ENCODE data around the gene EFHD2.

DNA sequence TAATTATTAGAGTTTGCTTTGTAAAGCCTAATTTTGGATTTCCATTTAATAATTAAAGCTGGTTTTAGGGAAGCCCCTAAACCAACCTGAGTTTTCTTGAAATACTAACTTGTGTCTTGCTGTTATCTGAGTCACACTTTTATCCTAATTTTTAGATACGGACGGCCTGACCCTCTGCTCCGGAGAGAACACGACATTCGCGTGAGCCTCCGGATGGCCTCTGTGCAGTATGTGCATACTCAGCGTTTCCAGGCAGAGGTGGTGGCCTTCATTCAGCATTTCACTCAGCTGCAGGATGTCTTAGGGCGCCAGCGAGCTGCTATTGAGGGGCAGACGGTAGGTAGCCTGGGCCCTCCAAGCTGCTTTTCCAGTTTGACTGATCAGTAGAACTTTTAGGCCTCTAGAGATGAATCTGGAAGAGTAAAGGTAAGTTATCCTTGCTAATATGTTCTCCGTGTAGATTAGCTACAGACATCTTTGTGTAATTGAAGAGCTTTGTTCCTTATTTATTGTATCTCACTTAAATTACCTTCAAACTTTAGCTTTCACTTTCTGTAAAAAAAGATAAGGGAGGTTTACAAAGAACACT is 63.6 kb downstream of the VPS13D start:
- RRBS = no CpG with 5 or more reads among the region's 12 CpGs

- RRBS = no CpG with 5 or more reads among the region's 5 CpGs
Measured at GRCh38 chr1:12345314-12345852, 115.6 kb downstream of the VPS13D start.

GRCh38 chr1:12512155-12512500 is 105.9 kb downstream of the DHRS3 start:
- RRBS = no CpG with 5 or more reads among the region's 7 CpGs

GRCh38 chr1:12555530-12555836 is 62.5 kb downstream of the DHRS3 start:
- RRBS = no CpG with 5 or more reads among the region's 9 CpGs

DNA sequence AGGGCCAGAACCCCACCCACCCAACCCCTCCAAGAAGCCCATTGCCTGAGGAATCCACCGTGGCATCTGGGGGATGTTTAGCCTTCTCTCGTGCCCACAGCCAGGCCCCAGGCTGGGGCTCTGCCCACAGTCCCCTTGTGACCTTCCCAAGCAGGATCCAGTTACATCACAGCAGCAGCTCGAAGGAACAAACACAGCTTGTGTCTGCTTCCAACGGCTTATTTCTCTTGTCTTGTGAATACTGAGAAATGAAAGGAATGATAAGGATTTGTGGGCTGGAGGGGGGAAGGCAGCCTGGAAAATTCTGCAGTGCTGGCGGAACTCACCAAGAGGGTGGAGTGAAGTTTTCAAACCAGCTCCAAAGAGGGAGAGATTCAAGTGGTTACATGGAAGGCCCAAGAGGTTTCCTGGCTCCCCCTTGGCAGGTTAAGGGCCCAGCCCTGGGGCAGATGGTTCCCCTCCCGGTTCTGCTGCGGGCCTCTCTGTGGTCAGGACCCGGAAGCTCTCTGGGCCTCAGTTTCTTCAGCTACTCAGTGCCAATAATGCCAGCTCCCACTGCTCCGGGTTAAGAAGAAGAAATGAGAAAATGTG is 61.5 kb downstream of the DHRS3 start:
- RRBS = 91% methylated on average over 2 of the region's 9 CpGs

DNA sequence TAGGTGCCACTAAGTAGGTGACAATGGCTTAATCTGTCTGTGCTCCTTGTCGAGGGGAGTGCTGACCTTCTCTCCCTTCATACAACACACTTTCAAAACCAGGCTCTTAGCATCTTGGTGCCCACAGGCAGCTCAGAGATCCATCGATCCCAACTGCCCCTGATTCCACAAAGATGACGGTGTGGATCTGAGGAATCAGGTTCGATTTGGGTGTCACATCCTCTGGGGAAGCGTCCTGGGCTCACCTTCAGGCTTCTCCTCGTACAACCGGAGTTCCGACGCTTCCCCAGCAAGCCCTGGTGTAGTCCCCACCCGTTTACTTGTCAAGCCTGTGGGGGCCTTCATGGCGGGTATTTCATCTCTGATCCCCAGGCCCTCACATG is 48.0 kb downstream of the DHRS3 start:
- RRBS = 100% methylated on average over 3 of the region's 11 CpGs

DNA sequence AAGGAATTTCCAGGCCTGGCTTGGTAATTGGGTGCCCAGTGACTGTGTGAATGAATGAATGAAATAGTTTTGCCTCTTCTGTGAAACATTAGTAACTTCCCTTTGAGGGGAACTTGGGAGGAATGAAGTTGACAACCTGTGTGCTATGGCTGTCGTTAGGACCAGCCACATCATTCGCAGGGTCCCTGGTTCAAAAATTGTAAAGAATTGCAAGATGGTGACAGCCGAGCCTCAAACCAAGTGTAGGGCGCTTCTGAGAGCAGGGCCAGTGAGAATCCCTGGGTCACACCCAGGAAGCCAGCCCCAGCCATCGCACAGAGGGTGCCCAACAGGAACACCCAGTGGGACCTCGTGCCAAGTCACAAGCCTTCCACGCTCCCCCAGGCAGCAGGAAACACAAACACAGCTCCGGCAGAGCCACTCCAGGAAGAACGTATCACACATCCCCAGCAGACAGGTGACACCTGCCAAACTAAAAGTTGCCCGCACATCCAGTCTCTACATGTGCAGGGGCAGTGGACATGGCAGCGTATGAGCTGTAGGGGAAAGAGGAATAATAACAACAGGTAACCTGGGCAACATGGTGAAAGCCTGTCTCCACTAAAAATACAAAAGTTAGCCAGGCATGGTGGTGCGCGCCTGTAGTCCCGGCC is 20.3 kb downstream of the DHRS3 start:
- RRBS = no CpG with 5 or more reads among the region's 14 CpGs

DNA sequence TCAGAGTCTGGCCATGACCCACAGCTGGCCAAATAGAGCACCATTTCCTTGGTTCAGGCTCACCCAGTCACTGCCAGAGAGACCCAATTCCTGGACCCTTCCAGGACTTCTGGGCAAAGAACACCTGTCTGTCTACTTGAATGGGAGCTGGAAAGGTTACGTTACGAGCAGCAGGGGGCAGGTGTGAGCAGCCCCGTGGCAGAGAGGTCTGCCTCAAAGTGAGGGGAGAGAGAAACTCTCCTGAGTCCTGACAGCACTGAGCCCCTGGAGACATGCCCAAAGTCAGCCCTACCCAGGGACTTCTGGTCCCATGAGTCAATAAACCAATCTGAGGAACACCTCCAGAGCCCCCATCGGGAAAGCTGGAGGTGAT is 16.8 kb downstream of the DHRS3 start:
- RRBS = no CpG with 5 or more reads among the region's 4 CpGs

DNA sequence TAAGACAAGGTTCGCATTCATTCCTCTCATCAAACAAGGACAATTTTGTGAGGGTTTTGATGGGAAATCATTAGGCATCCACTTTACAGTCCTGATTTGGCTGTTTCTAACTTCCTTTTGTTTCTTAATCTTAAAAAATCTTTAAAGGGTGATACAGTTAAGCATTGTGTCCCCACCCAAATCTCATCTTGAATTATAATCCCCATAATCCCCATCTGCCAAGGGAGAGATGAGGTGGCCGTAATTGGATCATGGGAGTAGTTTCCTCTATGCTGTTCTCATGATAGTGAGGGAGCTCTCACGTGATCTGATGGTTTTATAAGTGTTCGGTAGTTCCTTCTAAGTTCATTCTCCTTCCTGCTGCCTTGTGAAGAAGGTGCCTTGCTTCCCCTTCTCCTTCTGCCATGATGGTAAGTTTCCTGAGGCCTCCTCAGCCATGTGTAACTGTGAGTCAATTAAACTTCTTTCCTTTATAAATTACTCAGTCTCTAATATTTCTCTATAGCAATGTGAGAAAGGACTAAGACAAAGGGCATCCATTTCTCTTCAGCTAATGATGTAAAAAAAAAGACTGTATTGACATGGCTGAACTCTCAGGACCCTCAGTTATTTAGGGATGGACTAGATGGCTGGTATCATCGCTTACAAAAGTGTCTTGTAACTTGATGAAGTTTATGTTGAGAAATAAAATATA is 10.7 kb downstream of the DHRS3 start:
- RRBS = no CpG with 5 or more reads among the region's 5 CpGs

DNA sequence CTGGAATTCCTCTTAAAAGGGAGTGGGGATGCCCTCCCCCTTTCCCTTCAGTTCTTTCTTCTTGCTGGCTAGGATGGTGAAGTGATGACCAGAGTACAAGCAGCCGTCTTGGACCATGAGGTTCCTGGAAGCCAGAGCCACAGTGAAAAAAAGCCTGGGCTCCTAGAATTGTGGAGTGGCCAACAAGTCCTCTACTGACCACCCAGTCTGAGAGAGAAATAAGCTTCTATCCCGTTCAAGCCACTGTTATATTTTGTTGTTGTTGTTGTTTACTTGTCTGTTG is 44.6 kb downstream of the PRAMEF20 start:
- RRBS = no CpG with 5 or more reads among the region's 2 CpGs

GRCh38 chr1:13753327-13754532 is 53.7 kb downstream of the PRDM2 start:
- RRBS = no CpG with 5 or more reads among the region's 10 CpGs

DNA sequence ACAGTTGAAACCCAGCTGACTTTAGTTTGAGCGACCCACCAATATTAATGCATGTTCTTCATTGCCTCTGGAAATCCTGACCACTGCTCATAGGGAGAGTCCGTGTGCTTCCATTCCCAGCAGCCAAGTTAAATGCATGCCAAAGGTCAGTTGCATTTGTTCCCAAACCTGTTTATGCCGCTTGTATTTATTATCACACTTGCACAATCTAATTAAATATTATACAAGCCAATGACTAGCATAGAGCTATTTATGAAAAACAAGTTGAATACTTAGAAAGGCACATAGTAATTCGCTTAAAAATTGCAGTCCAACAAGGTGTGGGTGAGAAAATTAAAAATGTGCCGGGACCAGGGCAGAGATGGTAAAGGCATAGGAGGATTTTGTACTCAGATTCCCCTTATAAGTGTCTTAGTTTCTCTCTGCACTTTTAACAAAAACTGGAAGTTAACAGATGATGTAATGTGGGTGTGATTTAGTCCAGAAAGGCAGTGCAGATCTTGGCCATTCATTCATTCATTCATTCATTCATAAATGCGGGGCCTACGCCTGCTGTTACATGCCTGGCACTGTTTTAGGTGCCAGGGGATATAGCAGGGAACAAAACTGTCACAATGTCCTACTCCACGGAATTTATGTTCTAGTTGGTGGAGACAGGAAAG is 99.7 kb downstream of the PRDM2 start:
- RRBS = no CpG with 5 or more reads among the region's 8 CpGs

- RRBS = 83% methylated on average over 2 of the region's 11 CpGs
Measured at GRCh38 chr1:13828843-13829244, 128.9 kb downstream of the PRDM2 start.

GRCh38 chr1:13910700-13910899 is 210.6 kb downstream of the PRDM2 start:
- RRBS = no CpG with 5 or more reads among the region's 1 CpG

GRCh38 chr1:14123267-14123624 is 423.3 kb downstream of the PRDM2 start:
- RRBS = no CpG with 5 or more reads among the region's 1 CpG

- RRBS = no CpG with 5 or more reads among the region's 9 CpGs
Measured at GRCh38 chr1:15156142-15156729, 2.7 kb downstream of the TMEM51 start.

GRCh38 chr1:15210583-15211119 is 36.4 kb upstream of the FHAD1 start:
- RRBS = no CpG with 5 or more reads among the region's 5 CpGs

DNA sequence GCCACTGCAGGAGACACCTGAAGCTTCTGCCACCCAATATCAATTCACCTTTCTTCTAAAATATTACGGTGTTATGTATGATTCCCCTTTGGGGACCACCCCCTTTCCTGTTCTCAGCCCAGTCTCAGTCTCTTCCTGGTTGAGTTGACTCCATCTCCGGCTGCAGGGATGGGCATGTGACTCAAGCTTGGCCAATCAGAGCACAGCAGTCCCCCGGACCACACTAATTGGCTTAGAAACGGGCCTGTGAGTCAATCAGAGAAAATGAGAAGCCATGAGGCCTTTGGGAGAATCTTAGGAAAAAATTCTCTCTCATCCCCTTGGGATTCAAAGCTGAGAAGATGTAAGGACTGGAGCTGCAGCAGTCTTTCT is 10.8 kb upstream of the FHAD1 start:
- RRBS = 63% methylated on average over 2 of the region's 4 CpGs

DNA sequence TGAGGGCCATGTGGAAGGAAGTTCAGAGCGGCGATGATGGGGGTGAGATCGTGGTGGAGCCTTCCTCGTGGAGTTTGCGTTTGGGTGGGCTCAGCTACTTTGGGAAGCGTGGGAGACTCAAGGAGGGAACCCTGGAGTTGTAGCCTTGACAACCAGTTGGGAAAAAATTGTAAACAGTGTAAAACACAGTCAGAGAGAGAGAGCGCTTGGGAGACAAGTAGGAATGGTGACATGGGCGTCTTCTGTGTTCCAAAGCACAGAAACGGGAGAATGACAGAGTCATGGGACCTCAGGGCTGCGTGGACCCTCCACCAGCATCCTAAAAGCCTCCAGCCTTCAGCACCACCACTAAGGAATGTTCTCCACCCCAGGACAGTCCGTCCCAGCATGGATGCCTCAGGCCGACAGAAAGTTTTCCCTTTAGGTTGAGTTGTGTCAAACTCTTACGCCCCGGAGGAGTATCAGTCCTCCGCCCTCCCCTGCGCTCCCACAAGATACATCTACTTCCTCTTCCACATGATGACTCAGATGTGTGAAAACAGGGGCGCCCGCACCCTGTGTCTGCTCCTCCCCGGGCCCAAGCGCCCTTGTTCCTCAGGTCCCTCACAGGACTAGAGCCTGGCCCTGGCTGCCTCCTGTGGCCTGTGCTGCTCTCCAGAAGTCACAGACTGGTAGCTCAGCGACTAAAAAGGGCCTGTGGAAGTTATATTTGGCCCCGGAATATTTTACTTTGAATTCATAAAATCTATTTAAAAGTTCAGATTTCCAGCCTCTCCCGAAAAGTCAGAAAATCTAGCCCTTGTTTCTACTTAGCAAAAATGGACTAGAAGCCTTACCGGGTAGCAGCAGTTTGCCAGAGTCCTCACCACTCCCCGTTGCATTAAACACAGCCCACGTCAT is 63.9 kb upstream of the EFHD2 start:
- RRBS = 86% methylated on average over 3 of the region's 26 CpGs

GRCh38 chr1:15409357-15410038 is at the start of gene EFHD2:
Gene EFHD2, plus strand, starts transcription at chr1:15409888.
- RRBS = 2% methylated on average over 34 of the region's 77 CpGs